ENCODE data around the gene RDH12.

DNA sequence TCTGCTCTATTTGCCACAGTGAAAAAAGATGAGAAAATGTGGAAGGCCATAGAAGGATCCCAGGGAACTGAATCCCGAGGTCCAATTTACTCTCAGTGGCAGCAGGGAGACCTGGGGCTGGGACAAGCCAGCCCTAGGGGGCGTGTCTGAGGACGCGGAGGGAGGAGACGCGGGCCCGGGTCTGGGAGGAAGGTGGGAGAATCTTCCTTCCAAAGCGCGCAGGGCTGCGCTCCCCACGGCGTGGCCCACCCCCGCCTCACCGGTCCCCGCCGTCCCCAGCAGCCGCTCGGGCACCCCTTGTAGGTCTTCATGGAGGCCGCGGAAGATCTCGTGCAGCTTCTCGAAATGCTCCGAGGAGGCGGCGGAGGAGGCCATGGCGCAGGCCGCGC lies 323 bp downstream of the VTI1B start:
- RRBS = under 1% methylated on average over 6 of the region's 28 CpGs

DNA sequence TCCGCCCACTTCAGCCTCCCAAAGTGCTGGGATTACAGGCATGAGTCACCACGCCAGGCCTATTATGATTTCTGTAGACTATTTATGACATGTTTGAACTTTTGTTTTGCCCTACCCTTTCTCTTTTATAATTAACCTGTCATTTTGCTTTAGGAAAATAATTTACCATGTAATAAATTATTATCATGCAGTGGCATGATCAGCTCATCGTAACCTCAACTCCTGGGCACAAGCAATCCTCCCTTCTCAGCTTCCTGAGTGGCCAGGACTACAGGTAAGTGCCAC lies at the start of gene RDH12:
TSS of gene RDH12 (plus strand) at position 225 of the 285 bp plus-strand sequence.
- RRBS = no CpG with 5 or more reads among the region's 3 CpGs

- RRBS = no CpG with 5 or more reads among the region's 8 CpGs
Observed at GRCh38 chr14:67917131-67917652, 97.6 kb downstream of the RAD51B start.

DNA sequence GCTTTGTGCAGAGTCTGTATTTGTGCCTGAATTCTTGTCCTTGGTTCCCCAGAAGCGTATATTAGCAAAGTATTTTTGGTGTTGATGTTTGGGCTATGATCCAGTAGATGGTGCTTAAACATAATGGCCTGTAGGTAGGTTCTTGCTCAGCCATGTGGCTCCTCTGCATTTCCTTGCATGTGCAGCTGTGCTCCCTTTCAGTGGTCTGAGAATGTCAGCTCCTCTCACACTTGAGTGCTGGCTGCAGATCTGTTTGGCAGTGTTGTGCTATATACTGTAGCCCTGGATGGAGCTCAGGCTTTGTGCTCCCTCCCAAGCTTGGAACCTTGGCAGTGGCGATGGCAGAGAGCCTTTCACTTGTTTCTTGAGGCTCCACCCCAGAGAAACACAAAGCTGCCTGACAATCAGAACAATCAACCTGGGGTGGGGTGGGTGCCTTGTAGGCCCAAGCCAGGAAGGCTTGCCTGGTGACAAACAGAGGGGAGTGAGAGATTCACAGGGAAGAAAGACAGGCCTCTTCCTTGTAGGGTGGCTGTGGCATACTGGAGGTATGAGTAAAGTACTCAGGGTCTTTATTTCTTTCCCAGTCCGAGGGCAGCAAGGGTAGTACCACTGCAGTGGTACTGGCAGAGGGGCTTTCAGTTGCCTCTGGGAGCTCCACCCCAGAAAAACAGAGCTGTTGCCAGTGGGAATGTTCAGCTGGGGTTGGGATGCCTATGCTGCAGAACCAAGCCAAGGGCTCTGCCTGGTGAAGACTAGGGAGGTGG lies 255.3 kb downstream of the RAD51B start:
- RRBS = no CpG with 5 or more reads among the region's 3 CpGs

GRCh38 chr14:68168850-68169516 lies 349.4 kb downstream of the RAD51B start:
- RRBS = no CpG with 5 or more reads among the region's 3 CpGs

DNA sequence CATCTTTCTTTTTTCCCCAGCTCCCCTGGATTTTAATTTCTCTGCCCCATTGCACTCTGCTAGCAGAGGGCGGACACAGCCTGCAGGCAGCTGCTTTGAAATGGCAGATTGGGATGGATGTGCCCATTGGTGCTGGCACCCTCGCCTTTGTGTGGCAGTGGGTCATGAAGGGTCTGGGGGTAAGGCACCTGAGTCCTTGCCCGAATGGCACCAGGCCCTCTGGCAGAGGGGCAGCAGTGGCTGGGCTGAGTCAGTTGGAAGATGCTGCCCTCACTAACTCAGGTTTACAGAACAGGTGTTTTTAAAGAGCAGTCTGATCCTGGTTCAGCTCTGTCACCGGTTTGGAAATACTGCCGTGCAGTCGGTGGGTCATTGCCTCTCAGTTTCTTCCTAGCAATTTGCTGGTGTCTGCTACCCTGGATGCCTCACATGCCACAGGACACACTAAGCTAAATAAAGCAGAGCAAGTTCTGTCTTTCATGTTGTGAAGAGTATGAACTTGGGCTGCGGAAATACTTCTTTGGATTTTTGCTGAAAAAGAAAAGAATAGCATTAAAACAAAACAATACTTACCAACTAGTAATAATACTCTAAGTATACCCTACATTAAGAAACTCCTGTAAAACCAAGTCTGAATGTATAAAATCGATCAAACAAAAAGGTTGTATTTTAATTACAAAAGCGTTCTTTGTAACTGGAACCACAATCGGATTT lies 429.4 kb downstream of the RAD51B start:
- RRBS = no CpG with 5 or more reads among the region's 10 CpGs

DNA sequence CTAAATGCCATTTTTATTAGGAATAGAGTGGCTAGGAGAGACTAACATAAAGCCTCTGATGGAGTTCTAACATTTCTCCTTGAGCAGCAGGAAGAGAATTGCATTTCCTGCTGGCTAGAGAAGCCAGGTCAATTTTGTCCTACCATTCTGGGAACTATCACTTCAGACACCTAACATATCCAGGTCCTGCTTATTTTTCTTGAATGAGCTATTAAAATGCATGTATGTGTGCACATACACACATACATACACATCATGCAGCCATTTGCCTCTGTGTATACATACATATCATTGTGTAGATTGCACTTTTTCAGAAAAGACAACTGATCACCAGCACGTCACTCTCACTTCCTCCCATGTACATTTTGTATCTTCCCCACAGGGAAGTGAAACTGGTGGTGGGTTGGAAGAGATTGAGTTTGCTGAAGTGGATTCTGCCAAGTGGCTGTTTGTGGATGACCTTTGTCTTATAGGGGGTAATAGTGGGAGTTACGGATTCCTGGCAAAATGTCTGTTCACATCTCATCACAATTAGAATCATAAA lies 448.5 kb downstream of the RAD51B start:
- RRBS = no CpG with 5 or more reads among the region's 2 CpGs

DNA sequence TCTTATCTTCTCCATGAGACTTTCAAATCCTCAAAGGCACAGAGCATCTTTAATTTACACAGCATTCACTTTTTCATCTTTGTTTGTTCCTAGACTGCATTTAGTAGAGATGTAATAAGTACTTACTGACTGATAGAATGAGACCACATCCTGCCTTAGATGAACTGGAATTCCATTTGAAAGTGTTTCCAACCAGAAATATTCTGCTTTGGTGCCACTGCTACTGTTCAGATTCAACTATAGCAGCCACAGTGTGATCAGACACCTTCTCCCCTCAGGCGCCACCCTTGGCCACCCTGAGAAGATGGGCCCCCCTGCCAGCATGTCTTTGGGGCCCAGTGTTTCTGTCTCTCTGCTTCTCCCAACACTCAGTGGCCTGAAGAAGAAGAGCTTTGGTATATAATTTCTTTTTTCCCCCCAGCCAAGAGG lies 449.1 kb downstream of the RAD51B start:
- RRBS = no CpG with 5 or more reads among the region's 1 CpG

DNA sequence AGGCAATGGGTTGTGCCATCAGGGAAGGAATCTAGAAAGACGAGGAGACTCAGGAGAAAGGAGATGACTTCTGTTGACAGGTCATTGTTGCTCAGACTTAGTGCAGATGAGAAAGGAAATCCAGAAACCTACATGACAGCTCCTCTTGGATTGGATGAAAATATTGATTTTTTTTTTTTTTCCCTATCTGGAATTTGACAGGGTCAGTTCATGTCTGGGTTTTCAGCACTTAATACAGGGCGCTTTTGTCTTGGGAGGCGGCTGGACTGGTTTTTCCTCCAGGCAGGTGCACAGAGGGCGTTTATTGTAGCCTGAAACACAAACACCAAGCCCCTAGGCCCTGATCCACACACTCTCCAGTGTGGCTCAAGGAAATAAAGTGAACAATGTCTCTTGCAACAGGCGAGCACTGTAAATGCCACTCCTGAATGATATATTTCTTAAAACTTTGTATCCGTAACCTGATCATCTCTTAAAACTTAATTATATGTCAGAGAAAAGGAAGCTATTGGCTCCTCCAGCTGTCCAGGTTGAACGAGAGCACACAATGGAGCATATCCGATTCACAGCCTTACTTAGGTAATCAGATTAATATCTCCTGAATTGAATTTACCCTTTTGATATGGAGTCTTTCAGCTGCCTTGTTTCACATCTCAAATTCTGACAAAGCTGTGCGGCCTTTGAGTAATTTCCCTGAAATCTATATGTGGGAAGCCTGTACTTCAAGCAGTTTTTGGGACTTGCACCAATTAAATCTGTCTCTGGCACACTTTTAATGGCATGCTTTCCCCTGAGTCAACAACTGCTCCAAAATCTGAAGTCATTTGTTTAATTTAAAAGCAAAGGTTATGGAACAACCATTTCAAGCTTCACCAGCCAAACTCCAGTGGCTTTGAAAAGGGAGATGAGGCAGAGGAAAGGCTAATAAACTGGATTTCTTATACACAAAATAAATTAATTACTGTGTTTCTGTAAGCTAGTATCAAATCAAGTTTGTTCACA lies 485.7 kb downstream of the ZFP36L1 start:
- RRBS = no CpG with 5 or more reads among the region's 9 CpGs

- RRBS = no CpG with 5 or more reads among the region's 5 CpGs
Observed at GRCh38 chr14:68308875-68309492, 483.9 kb downstream of the ZFP36L1 start.

- RRBS = no CpG with 5 or more reads among the region's 3 CpGs
Observed at GRCh38 chr14:68451445-68451761, 341.5 kb downstream of the ZFP36L1 start.

- RRBS = no CpG with 5 or more reads among the region's 12 CpGs
Observed at GRCh38 chr14:68506688-68507719, 285.9 kb downstream of the ZFP36L1 start.

- RRBS = no CpG with 5 or more reads among the region's 7 CpGs
Observed at GRCh38 chr14:68550856-68551779, 241.7 kb downstream of the ZFP36L1 start.

DNA sequence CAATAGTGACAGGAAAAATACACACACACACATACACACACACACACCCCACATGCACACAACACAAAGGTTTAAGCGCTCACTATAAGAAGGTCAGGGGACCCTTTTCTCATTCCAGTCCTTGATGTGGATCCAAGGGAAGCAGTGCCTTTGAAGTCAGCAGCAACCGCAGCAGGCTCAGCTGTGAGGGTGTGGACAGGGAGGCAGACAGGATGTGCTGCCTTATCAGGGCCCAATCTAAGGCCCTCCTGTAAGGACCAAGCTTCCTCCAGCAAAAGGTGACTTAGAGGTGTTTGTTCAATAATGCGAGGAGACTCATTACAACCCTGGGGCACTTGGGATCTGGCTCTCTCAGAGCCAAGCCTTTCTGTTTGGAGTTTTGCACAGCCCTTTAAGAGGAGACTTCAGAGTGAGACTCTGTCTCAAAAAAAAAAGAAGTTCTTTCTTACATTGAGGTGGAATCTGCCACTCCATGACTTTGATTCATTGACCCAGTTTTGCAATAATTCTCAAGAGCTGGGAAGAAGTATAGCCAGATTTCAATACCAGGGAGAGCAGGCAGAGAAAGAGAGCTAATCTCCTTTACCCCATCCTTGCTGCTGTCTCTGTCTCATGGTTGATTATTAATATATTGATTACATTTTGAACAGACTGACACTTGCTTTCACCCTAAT lies 227.7 kb downstream of the ZFP36L1 start:
- RRBS = no CpG with 5 or more reads among the region's 3 CpGs

DNA sequence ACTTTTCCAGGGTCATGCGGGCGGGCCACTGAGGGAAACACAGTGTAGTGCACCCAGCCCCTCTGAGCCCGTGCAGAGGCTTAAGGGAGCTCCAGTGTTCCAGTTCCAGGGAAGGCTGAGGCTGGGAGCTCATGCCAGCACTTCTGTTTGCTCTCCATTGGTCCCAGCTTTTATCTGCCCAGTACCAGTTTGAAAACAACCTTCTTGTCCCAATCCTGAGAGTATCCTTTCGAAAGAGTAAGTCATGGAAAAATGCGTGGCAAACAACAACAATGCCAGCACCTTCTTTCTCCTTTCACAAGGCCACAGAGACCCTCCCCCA lies 185.8 kb downstream of the ZFP36L1 start:
- RRBS = no CpG with 5 or more reads among the region's 5 CpGs

- RRBS = no CpG with 5 or more reads among the region's 4 CpGs
Observed at GRCh38 chr14:68621380-68621950, 171.4 kb downstream of the ZFP36L1 start.

DNA sequence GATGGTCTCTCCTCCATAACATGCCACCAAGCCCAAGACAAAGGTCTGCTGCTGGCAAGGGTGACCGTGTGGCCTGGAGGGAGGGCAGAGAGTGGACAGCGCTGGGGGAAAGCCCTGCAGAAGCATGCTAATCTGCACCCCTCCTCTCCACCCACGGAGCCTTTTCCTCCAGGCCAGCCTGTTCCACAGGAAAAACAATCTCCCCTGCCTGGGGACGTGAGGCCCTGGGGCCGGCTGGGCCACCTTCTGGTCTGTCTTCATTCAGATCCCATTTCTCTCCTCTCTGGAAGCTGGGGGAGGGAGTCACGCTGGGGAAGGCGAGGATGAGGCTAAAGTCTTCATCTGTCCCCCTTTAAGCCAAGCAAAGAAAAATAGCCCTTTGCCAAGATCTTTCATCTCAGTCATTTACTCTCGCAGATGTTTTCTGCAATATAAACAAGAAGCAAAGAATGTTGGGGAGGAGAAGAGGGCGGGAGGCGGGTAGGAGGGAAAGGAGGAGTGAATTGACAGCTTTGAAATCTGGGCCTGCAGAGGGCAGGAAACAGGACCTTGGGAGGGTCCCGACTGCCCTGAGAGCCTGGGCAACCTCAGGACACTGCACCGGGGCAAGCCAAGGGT lies 133.8 kb downstream of the ZFP36L1 start:
- RRBS = no CpG with 5 or more reads among the region's 12 CpGs

DNA sequence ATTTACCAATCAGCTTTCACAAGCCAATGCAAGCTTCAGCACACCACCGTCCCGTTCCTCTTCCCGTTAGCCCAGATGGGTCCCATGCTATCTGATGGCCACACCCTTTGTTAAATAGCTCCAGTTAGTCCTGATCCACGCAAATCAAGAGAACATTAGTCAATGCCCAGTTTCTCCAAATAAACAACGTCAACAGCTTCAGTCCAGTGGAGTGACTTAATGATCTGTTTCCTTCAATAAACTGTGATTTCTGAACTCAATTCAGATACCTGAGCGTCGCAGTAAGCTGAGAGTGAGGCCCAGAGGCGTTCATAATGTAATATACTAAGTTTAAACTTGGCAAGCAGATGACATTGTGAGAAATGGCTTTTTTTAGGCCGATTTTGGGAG lies 112.3 kb downstream of the ZFP36L1 start:
- RRBS = no CpG with 5 or more reads among the region's 9 CpGs

DNA sequence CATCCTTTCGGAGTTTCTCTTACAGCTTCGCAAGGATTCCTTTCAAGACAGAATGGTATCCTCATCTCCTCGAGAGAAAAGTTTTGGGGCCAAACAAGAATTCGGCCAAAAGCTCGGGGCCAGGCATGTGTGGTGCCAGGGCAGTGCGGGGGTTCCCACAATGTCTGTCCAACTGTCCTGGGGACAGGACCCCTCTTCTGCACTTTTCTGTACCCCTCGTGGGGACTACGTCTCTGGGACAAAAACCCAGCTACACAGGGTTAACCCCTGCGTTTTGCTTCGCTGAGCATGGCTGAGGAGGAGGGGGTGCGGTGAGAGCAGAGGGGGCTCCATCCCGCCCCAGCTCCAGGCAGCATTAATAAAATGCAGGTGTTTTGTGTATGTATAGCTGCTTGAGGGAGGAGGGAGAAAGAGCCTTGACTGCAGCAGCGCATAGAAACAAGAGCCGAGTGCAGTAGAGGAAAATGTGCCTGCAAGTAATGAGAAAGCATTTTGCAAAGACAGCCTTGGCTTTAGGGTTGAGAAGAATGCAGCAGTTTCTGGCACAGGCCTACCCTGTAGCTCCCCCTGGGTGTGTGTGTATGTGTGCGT lies 104.1 kb downstream of the ZFP36L1 start:
- RRBS = no CpG with 5 or more reads among the region's 15 CpGs

- RRBS = no CpG with 5 or more reads among the region's 12 CpGs
Observed at GRCh38 chr14:68704726-68705547, 87.9 kb downstream of the ZFP36L1 start.